Measurements from ENCODE around the genes SEMA3C, PCLO and SEMA3D.

GRCh38 chr7:80758330-80758569, 119.8 kb downstream of the CD36 start:
- PRO-cap, result no peak

- PRO-cap, result no peak
These were observed 78.6 kb downstream of the SEMA3C start for GRCh38 chr7:80840260-80840630.

DNA sequence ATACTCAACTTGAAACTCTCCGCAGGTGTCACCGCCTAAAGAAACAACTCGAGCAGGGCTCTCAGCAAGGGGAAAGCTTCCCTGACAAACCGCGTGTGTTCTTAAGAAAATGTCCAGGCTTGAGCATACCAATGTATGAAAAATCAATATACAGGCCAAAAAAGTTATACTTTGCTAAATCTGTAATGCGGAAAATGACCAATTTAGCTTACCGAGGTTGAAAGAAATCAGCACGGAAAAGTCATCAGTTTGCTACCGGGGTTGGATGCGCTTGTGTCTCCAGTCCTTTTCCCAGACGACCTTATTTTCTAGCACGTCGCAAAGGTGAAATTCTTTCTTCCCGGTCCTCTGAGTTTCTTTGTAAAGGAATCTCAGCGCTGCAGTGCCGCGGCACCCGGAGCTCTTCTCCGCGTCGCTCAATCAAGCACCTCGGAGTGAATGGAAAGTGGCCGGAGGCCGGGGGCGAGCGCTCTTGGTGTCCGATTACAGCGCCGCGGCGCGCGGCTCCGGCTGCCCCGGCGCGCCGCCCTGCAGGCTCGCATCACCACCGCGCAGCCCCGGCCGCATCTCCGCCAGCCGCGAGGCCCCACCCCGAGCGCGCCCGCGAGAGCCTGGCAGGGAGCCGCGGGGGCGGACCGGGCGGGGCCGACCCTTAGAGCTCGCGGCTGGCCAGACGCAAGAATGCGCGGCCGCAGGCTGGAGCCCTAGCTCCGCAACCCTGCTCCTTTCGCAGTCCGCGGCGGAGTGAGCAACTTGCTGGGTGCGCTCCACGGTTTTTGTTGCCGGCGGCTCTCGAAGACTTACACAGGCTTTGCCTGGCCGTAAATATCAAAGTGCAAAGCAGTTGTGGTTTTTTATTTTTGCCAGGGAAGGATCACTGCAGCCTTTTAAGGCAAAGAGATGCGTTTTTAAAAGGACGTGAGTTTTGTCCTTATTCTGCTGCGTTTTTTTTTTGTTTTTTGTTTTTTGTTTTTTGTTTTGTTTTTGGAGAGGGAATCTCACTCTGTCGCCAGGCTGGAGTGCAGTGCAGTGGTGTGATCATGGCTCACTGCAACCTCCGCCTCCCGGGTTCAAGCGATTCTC, at the start of gene SEMA3C:
Gene SEMA3C (minus strand): TSS at position 436 of the 1,083 bp plus-strand sequence.
- PRO-cap, result bidirectional peak, plus-strand start at position 678 of the sequence, minus-strand start at position 436 of the sequence; bidirectional peak, plus-strand start at position 732 of the sequence, minus-strand start at position 746 of the sequence

DNA sequence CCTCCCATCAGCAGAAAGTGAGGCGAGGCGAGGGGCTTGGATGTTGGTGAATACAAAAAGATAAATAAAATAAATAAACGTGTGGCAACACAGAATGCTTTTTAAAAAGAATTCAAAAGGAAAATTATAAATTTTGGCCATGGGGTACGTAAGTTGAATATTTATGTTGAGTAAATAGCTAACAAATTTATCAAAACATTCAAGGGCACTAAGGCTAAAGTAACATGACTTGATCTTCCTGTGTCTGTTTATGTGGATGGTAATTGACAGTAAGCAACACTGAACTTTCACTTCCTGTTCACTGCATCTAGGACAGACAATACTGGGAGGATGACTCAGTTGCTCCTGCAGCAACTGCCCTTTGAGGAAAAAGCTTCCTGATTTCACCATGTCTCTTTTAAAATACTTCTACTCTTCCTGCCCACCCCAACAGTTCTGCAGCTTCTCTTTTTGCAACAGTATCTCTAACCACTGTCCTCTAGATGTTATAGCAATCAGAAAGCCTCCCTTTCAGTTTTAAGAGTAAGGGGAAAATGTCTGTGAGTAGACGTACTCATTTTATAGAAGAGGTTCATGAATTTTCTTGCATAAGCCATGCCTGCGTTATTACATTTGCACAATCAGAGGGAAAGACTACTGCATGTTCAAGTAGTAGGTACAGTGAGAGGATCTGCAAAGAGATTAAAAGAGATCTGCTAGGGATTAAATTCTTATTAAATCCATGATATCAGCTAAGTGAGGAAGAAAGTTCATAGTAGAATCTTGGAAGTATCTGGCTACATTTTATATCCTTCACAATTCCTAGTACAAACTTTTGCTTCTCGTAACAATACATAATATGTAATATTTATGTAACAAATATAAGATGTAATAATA, 76.6 kb upstream of the HGF start:
- PRO-cap, result no peak

DNA sequence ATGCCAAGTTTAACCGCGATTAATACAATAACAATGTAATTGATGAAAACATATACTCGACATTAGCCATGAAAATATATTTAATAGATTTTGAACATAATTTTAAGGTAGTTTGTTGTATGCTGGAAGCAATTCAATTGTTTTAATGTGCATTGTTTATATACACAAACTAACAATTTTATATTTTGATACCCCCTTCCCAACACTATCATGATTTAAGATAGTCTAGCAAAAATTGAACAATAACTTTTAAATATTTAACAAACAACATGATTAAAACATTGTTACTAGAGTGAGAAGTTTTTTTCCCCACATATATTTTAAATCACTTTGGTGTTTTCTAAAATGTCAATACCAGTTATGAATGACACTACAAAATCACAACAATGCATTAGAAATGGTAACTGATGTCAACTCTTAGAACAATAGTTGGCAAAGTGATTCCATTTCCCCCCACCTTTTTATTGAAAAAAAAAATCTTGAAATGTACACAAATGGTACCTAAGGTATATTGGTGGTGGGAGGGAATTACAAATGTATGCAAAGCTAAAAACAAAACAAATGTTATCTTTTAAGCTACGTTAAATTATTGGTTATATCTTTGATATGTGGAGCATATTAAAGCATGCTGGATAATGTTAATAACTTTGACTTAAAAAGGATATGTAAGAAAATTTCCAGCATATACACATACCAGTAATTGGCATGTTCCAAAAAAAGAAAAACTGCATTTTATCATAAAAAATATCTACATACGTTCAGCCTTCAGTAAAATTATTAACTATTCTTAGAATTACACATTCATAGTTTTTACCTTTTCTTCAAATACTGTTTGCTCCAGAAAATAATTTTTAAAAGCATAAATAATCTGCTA, 178.4 kb upstream of the HGF start:
- PRO-cap, result no peak

DNA sequence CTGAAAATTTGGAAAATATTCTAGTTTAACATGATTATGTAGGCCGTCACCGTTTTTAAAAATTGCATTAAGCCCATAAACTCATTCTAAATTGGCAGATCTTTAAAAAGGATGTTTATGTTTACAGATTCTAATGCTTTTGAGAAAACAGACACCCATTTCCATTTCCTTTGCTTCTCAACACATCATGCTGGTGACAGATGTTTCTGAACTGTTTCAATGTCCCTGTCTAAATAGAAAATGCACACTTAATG, 179.7 kb downstream of the CACNA2D1 start:
- PRO-cap, result no peak

DNA sequence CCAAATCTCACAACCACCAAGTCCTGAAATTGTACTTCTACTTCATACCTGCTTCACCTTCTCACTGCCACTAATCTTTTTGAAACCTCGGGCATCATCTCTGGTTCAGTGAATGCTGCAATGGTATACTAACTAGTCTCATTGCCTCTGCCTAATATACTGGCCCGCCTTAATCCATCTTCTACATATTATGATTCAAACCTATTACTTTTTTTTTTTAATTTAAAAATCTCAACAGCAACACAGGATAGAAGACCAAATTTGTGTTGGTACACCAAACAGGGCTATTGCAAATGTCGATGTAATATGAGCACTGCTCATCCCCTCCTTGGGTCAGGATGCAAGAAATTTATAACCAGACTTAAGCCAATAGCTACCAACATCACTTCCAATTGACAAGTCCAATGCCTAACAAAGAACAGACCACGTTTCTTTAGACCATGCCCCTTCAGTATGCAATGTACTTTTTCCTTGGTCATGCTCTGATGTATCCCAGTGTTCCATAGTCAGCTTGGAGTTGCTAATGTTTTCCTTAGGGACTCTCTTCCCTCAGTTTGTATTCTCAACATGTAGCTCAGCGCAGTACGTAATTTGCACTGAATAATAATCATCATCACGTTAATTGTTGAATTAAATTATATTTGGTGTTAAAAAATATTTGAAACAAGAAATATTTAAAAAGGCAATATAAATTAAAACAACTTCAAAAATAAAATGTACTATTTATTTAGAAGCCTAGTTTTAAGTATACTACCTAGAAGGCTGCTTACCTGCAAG, 7.9 kb downstream of the CACNA2D1 start:
- PRO-cap, result no peak

DNA sequence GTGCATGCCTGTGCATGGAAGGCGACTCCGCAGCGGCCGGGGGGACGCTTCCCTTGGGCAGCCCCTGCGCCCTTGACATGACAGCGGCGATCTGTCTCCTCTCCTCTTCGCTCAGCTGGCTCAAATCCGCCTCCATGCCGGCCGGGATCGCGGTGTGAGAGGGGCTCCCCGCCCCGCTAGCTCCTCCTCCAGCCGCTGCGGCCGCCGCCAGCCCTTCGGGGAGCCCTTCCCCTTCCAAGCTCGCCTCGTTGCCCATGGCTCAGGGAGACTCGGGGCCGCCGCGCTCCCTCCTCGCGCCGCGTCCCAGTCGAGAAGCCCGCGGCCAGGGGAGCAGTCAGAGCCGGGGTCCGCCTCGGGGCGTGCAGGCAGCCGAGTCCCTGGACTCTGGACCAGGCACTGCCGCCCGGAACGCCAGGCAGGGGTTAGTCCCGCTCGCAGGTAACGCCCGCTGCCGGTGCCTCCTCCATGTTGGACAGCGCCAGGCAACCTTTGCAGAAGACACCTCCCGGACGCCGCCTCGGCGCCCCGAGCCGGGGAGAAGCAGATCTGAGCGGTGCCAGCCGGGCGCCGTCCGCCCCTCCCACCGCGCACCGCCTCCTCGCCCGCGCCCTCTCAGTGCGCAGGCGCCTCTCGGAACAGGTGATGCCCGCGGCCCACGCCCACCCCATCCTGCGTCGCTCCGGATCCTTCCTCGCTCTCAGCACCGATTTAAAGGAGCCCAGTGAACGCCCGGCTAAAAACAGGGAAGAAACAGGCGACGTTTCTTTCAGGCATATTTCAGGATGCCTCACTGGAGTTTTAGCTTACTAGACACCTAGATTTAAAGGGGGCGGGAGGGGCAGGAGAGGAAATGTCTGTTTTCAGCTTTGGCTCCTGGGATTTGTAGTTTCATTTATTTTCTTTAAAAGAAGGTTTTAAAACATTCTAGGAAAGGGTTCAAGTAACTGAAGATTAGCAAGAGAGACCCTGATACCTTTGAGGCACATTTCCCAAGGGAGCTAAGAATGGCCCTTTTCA, at the start of gene PCLO:
Gene PCLO (minus strand): TSS at position 548 of the 1,017 bp plus-strand sequence.
- PRO-cap, result bidirectional peak, plus-strand start at position 736 of the sequence, minus-strand start at position 398 of the sequence

DNA sequence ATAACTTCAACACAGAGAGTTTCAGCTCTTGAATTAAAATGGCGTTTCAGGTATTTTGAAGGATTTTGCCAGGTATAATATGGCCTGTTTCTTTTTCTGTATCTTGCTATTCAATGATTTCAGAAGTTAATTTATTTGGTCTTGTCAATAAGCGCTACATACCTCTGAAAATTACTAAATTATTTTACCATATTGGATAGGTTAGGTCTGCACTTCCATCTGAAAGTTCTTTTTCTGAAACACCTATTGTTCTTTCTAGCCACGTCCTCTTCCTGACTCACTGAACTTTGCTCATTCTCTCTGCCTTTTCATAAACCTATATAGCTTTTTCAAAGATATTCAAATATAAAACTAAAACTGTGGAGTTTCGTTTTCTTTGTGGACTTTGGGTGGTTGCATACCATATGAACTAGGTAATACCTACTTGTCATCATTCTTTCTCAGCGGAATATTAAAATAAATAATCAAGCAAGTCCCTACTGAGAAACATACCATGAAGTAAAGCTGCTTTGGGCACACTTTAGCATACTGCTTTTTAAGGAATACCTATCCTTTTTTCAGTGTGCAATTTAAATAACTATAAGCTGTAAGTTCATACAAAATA, 136.0 kb downstream of the SEMA3A start:
- PRO-cap, result no peak

GRCh38 chr7:84371868-84372418, 177.4 kb upstream of the SEMA3A start:
- PRO-cap, result no peak

DNA sequence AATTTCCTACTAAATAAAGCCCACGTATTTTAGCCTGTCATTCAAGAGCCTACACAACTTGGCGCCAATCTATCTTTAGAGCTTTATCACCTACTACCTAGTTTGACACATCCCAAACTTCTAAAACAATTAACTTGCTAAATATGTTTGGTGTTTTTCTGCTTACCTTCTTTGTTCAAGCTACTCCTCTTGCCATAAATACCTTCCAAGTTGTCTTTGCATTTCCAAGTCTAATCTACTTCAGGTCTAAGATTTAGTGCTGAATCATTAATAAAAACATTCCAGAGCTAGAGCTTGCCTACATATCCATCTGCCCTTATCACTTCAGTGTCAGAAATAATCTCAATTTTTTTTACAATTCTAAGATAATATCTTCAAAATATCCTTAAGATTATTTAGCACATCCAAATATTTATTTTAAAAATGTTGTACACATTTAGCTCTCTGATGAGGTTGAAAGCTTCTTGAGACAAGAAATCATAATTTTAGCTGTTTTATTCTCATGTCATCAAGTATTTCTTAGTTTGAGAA, 466.4 kb downstream of the SEMA3D start:
- PRO-cap, result no peak

GRCh38 chr7:85186568-85187470, at the start of gene SEMA3D:
Gene SEMA3D (minus strand): TSS chr7:85187056.
- PRO-cap, result unidirectional peak, minus-strand start at chr7:85186795

DNA sequence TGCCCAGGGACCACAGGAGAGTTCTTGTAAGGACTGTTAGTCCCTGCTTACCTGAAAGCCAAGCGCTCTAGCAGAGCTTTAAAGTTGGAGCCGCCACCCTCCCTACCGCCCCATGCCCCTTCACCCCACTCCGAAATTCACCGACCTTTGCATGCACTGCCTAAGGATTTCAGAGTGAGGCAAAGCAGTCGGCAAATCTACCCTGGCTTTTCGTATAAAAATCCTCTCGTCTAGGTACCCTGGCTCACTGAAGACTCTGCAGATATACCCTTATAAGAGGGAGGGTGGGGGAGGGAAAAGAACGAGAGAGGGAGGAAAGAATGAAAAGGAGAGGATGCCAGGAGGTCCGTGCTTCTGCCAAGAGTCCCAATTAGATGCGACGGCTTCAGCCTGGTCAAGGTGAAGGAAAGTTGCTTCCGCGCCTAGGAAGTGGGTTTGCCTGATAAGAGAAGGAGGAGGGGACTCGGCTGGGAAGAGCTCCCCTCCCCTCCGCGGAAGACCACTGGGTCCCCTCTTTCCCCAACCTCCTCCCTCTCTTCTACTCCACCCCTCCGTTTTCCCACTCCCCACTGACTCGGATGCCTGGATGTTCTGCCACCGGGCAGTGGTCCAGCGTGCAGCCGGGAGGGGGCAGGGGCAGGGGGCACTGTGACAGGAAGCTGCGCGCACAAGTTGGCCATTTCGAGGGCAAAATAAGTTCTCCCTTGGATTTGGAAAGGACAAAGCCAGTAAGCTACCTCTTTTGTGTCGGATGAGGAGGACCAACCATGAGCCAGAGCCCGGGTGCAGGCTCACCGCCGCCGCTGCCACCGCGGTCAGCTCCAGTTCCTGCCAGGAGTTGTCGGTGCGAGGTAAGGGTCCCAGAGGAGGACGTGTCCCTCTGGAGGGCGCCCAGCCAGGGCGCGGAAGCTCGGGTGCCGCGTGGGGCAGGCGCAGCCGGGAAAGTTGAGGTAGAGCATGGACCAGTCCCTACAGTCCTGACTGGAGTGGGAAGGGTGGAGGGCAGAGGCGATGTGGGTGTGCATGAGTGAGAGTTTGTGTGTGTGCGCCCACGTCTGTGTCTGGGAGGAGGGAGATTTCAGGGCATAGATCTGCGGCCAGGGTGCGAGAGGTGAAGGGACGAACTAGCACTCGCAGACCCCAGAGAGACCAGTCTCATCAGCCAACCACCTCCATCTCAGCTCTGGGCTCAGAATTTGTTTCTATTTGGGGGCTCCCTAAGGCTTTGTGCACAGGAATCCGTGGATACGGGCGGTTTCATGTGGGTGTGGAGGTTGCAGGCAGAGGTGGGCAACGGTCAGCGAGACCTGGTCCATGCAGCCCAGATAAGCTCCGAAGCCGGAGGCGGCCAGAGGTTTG, 792 bp downstream of the GRM3 start:
- PRO-cap, result no peak

DNA sequence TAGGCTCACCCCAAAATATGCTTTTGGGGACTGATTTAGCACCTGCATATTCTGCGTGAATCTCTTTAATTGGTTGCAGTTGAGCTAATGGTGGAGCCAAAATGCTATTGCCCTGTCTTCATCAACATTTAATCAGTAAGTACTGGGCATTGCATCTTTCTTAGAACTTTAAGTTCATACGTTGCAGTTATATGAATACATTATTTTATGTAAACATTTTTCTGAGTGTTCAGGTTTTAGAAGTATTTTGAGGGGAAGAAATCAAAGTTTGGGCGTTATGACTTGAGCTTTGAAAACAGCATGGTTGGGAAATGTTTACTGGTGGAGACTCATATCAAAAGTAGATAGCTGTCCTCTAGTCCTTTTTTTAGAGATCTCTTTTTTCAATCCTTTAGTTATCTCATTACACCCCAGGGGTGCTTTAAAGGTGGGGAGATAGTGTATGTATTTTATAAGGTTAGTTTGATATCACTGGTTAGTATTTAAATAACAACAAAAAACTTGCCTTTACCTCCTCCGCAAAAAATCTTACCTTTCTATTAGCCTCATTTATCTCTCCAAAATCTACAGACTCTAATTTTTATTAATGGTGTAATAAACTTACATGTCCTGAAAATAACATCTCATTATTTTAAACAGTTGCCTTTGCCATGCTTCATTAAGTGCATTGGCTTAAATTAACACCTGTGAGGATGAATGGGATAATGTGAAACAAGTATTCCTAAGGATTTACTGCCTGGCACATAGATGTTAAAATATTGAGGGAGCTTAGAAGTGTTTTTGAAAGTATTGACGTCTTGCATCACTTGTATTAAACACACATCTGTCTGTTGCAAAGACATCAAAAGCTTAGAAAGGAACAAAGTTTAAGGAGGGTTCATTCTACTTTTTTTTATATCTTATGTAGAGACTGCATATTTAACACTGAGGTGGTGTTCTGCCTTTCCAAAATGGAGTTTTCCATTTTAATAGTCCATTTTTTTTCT, 2.4 kb downstream of the DMTF1 start:
- PRO-cap, result no peak

DNA sequence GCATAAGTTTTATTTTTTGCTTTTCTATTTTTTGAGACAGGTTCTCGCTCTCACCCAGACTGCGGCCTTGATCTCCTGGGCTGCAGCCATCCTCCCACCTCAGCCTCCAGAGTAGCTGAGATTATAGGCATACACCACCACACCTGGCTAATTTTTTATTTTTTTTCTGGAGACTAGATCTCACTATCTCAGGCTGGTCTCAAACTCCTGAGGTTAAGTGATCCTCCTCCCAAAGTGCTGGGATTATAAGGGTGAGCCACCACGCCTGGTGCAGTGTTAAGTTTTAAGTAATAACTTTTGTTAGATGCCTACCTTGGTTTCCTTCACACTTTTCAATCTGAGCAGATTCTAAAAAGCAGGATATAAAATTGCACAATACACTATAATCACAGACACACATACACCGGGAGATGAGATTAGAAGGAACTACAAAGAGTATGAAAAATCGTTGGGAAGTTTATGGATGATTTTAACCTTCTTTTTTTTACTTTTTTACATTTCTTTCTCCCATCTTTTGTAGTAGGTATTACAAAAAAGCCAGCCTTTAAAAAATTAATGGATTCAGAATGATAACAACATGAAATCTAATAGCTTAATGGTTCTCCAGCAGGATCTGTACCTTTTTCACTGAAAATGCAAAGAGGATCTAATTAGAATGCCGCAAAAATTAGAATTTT, 10.0 kb downstream of the DMTF1 start:
- PRO-cap, result no peak

- PRO-cap, result bidirectional peak, plus-strand start at chr7:87220083, minus-strand start at chr7:87219732; unidirectional peak, minus-strand start at chr7:87220270; bidirectional peak, plus-strand start at chr7:87220673, minus-strand start at chr7:87220539
These were observed 745 bp upstream of the TMEM243 start for GRCh38 chr7:87220013-87220940.

DNA sequence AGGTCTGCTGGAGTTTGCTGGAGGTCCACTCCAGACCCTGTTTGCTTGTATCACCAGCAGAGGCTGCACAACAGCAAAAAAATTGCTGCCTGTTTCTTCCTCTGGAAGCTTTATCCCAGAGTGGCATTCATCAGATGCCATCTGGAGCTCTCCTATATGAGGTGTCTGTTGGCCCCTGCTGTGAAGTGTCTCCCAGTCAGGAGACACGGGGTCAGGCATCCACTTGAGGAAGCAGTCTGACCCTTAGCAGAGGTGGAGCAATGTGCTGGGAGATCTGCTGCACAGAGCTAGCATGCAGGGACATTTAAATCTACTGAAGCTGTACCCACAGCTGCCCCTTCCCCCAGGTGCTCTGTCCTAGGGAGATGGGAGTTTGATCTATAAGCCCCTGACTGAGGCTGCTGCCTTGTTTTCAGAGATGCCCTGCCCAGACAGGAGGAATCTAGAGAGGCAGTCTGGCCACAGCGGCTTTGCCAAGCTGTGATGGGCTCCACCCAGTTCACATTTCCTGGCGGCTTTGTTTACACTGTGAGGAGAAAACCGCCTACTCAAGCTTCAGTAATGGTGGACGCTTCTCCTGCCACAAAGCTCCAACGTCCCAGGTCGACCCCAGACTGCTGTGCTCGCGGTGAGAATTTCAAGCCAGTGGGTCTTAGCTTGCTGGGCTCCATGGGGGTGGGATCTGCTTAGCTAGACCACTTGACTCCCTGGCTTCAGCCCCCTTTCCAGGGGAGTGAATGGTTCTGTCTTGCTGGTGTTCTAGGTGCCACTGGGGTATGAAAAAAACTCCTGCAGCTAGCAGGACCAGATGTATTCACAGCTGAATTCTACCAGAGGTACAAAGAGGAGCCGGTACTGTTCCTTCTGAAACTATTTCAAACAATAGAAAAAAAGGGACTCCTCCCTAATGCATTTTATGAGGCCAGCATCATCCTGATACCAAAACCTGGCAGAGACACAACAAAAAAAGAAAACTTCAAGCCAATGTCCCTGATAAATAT, 26.4 kb upstream of the CROT start:
- PRO-cap, result no peak

GRCh38 chr7:87391165-87391832, 45.8 kb downstream of the CROT start:
- PRO-cap, result no peak

DNA sequence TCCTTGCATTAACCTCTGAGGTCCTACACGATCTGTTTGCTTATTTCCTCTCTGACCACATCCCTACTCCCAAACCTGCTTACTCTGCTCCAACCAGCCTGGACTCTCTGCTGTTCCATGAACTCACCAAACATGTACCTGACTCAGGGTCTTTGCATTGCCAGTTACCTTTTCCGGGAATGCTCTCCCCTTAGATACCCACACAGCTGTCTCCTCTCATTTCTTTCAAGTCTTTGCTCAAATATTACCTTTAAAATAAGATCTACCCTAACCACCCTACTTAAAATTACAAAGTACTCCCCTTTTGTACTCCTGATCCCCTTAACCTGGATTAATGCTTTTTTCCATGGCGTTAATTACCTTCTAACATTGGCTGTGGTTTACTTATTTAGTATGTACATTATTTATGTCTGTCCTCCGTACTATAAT, 2.2 kb downstream of the ABCB4 start:
- PRO-cap, result no peak

GRCh38 chr7:87910749-87911047, 23.4 kb upstream of the ADAM22 start:
- PRO-cap, result no peak

Data from gallbladder (tissue), 1 donor.